ENCODE data around the genes IL20, FCAMR, YOD1 and CR2.

DNA sequence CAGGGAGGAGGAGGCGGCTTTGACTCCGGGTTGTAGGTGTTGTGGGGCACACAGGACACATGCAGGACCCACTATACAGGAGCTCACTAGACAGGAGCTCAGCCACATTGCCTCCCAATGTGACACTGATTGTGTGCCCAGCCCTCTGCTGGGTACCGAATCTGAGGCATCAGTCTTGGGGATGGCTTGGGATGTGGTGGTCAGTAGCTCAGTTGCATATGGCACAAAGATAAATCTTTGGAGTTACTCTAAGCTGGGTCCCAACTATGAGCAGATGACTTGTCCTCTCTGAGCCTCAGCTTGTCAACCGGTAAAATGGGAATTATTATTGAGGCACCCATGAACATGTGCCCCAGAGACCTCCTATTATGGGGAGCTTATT, 29.1 kb upstream of the IL19 start:
- PRO-cap: no peak

- PRO-cap: bidirectional peak, plus-strand start at chr1:206784561, minus-strand start at chr1:206784537; bidirectional peak, plus-strand start at chr1:206784954, minus-strand start at chr1:206784869
Measured at GRCh38 chr1:206784331-206785152, 12.2 kb upstream of the IL10 start.

GRCh38 chr1:206803098-206803642, 30.9 kb upstream of the IL10 start:
- PRO-cap: bidirectional peak, plus-strand start at chr1:206803567, minus-strand start at chr1:206803350

DNA sequence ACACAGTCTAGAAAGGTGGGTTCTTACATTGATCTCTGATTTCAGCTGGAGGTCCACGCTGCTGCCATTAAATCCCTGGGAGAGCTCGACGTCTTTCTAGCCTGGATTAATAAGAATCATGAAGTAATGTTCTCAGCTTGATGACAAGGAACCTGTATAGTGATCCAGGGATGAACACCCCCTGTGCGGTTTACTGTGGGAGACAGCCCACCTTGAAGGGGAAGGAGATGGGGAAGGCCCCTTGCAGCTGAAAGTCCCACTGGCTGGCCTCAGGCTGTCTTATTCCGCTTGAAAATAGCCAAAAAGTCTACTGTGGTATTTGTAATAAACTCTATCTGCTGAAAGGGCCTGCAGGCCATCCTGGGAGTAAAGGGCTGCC, 23.0 kb upstream of the IL20 start:
- PRO-cap: no peak

- PRO-cap: no peak
Measured at GRCh38 chr1:206865472-206865650, at the start of gene IL20. Gene IL20, plus strand, starts transcription at chr1:206865623.

DNA sequence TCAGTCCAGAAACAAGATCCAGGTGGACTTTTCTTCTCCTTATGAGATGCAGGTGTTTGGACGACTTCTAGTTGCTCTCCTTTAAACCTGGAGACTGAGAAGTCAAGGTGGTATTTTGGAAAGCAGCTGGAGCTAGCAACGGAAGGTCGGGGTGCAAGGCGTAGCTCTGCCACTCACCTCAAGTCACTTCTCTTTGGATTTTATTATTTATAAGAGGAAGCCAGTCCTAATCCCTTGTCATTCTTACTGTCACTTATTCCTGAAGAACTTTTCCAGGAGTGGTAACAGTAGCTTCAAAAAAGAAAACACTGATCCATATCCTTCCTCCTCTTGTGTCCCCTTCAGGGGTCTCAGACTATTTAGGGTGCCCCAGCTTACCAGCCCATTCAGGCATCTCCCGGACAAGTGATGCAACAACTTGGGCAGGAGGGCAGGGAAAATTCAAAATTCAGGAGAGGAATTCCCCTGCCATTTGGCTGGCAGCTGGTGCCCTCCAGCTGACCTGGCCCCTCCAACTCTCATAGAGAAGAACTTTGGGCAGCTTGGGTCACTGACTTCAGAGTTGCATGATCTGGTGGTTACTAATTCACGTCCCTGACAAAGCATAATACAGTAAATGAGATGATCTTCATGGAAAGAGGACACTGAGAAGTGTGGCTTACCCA, at the start of gene FCAMR:
FCAMR (minus strand) TSS at position 334 of the 665 bp plus-strand sequence.
- PRO-cap: no peak

DNA sequence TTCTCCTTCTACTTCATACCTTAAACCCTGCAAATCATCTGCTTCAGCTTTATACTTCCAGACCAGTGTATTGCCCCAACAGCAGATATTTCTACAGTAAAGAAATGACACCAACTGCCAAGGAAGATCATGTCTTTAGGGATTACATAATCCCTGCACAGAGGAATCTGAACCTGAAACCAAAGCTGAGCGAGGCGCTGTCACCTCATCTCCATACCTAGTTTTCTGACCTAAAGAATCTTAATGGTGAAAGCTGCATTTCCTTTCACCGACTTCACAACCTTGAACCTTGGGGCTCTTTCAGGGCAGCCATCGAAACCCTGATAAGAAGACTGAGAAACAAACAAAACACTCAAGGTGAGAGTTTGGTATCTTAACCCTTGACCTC, 2.2 kb downstream of the C1orf116 start:
- PRO-cap: no peak

- PRO-cap: unidirectional peak, minus-strand start at chr1:207051005
Measured at GRCh38 chr1:207050882-207051936, at the start of gene YOD1. Gene YOD1, minus strand, starts transcription at chr1:207051208.

- PRO-cap: no peak
Measured at GRCh38 chr1:207064648-207065287, 11.7 kb downstream of the PFKFB2 start.

- PRO-cap: no peak
Measured at GRCh38 chr1:207069197-207069730, 16.2 kb downstream of the PFKFB2 start.

DNA sequence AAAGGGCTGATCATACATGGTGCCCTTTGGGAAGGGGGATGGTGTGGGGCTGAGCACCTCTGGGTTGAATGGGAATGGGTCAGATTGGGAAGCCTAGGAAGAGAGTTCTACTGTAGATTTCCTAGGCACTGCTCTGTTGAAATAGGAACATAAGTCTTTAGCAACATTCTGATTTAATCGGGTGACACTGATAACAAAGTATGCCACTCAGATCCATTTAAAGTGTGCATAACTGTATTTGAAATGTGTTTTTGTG, 11.2 kb upstream of the C4BPB start:
- PRO-cap: no peak

DNA sequence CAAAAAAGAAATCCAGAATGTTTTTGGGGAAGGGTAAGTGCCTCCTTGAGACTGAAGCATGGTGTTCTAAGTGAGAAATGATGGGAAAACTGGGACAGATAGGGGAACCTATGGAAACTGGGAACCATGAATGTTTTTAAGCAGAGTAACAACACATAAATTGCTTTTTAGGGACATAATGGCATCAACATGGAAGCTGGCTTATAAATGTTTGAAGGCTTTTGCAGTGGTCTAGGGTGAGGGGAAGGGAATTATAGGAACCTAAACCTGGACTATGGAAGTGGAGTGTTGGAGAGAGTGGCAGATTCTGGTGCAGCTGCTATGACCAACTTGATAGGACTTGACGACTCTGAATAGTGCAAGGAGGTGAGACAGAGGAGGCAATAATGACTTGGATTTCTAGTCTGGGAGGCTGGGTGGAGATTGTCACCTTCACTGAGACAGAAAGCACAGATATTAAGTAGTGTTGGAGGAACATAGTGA, 3.6 kb downstream of the C4BPA start:
- PRO-cap: no peak

DNA sequence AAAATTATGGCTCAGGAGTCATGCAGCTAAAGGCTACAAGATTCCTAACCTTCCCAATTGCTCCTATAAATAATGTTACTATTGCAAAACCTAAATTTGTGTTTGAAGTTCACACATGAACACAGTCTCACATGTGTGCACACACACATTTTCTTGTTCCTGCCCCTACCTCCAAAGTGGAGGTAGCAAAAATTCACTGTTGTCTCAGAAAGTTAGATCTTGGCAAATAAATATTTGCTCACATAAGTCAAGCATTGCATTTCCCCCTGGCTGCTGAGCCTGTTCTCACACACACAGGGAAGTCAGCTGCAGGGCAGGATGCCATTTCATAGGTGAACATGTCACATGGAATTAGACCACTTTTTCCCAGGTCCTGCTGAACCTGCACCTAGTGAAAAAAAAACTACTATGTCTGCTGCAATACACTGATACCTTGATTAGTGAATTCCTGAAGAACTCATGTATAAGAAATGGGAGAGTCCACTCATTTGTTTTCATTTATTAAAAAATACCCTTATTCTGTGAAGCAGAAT, 5.4 kb upstream of the CD55 start:
- PRO-cap: no peak

DNA sequence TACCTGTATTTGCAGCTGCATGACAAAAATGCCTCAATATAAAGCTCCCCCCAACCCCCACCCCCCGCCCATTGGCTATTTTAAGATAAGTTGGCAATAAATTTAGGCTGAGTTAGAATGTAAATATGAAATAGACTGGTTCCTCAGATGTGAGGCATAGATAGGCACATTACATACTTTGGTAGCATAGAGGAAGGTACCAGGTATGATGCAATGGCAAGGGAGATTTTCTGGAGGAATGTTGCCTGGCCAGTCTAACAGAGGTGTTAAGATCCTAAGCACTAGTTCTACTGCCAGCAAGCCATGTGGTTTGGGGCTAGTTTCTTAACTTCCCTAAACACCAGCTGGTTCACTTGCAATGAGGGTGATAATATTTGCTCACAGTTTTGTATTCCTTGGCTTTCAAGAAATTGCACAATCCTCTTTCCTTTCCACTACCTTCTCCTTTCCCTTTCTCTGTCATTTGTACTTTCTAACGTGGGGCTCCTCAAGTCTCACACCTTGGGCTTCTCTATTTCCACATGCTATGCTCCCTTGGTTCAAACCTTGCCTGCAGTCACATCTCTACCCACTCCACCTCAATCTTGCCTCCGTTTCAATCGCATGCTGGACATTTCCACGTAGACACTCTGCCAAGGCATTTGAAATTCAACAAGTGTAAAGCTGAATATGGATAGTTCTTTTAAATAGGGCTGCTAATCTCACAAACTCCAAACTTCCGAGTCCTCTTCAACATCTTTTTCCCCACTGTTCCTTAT, 4.7 kb upstream of the CD55 start:
- PRO-cap: no peak

- PRO-cap: no peak
Measured at GRCh38 chr1:207363216-207364350, 42.1 kb downstream of the CD55 start.

DNA sequence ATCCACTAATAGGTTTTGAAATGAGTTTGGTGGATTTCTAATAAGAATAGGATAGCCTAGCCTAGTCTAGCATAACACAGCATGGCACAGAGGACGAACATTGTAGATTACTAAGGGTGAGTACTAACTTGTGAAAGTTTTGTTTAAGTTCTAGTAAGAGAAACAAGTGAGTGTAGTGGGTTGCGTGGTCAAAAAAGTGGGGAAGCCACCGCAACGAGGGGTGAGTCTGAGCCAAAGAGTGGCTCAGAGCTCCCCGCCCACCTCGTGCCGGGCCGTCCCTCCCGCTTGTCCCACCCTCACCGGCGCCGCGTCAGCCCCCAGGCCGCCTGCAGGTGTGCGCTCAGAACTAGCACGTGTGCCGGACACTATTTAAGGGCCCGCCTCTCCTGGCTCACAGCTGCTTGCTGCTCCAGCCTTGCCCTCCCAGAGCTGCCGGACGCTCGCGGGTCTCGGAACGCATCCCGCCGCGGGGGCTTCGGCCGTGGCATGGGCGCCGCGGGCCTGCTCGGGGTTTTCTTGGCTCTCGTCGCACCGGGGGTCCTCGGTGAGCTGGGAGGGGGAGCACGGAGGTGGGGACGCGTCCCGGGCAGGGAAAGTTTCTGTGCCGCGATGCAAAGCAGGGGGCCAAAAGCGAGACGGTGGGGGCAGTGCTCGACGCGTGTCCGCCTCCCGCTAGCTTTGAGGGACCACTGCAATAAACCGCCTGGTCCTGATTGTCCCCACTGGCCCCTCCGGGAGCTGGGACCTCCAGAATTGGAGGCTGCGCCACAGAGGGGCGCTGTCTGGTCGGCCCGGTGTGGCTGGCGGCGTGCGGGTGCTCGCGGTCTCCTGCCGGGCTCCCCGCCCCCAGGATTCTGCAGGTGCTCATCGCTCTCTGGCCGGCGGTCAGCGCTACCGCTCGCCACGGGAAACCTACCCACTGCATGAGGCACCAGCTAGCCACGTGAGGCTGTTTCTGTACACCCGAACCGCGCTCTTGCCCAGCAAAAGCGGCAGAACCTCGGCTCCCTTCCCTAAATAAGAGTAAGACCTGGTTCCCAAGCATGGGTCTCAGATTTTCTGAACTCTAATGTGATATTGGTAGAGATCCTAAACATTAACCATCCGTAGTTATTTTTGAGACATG, at the start of gene CR2:
CR2 (plus strand) TSS at position 396 of the 1,126 bp plus-strand sequence.
- PRO-cap: unidirectional peak, plus-strand start at position 396 of the sequence

DNA sequence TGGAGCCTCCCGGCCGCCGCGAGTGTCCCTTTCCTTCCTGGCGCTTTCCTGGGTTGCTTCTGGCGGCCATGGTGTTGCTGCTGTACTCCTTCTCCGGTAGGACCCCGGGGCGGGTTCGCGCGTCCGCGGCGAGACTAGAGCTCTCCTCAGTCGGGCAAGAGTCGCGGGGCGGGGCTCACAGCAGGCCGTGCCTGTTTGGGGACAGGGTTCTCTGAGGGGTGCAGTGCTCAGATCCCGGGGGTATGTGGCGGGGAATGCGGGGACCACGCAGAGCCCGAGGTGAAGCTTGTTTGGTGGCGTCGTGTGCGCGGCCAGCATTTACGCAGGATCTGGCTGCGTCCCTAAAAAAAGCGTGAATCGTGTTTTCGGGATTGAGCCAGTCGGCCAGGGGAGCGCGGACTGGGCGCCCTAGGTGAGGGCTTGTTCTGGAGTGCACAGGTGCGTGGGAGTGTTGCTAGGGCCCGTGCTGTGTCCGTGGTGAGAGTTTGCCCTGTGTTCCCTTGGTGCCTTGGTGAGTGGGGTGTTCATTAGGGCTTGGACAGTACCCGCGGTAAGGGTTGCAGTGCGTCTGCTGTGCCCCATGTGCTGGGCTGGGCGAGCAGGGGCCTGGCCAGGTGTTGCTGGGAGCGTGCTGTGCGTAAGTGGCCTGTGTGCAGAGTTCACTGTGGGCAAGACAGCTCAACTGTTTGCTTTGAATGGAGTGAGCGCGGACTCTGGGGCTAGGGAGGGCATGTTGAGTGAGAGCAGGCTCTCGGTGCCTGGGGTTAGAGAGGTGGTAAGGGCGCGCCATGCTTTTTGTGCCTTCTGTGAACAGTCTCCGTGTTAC, 573 bp downstream of the CD46 start:
- PRO-cap: no peak

DNA sequence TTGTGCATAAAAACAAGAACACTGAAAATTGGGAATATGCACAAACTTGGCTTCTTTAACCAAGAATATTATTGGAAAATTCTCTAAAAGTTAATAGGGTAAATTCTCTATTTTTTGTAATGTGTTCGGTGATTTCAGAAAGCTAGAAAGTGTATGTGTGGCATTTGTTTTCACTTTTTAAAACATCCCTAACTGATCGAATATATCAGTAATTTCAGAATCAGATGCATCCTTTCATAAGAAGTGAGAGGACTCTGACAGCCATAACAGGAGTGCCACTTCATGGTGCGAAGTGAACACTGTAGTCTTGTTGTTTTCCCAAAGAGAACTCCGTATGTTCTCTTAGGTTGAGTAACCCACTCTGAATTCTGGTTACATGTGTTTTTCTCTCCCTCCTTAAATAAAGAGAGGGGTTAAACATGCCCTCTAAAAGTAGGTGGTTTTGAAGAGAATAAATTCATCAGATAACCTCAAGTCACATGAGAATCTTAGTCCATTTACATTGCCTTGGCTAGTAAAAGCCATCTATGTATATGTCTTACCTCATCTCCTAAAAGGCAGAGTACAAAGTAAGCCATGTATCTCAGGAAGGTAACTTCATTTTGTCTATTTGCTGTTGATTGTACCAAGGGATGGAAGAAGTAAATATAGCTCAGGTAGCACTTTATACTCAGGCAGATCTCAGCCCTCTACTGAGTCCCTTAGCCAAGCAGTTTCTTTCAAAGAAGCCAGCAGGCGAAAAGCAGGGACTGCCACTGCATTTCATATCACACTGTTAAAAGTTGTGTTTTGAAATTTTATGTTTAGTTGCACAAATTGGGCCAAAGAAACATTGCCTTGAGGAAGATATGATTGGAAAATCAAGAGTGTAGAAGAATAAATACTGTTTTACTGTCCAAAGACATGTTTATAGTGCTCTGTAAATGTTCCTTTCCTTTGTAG, 42.5 kb downstream of the CD46 start:
- PRO-cap: no peak

GRCh38 chr1:207802720-207803109, 50.9 kb downstream of the CD46 start:
- PRO-cap: no peak

DNA sequence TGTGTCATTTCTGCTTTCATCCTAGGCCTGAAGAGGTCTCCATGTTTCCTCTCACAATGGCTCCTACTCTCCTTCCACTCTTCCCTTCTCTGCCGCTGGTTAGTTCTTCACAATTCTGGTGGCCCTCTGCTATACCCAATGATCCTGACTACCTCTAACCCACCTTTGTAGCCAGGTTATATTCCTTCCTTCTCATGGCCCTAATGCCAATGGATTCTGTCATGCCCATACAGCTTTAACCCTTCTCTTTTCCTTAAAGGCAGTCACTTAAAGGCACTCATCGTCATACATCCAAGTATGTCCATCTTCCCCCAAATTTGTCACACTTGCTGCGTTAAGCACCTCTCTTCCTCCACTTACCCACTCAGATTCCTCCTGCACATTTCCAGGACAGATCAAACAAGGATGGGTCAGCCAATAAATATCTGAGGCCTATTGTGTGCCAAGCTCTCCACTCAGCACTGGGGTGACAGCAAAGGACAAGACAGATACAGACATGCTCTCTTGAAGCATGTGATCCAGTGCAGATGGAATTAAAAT, 47.8 kb downstream of the CD34 start:
- PRO-cap: no peak

Measured in colic lymph node (tissue), 1 donor.